Measurements from ENCODE around the gene RBBP6.

- RRBS: 4% methylated on average over 11 of the region's 38 CpGs
Measured at GRCh38 chr16:23183001-23183538, 525 bp downstream of the SCNN1G start.

GRCh38 chr16:23278085-23278488, 24.0 kb upstream of the SCNN1B start:
- RRBS: no CpG with 5 or more reads among the region's 2 CpGs

GRCh38 chr16:23279636-23280250, 22.4 kb upstream of the SCNN1B start:
- RRBS: no CpG with 5 or more reads among the region's 13 CpGs

GRCh38 chr16:23479136-23480136, 26.4 kb upstream of the COG7 start:
- RRBS: no CpG with 5 or more reads among the region's 11 CpGs

DNA sequence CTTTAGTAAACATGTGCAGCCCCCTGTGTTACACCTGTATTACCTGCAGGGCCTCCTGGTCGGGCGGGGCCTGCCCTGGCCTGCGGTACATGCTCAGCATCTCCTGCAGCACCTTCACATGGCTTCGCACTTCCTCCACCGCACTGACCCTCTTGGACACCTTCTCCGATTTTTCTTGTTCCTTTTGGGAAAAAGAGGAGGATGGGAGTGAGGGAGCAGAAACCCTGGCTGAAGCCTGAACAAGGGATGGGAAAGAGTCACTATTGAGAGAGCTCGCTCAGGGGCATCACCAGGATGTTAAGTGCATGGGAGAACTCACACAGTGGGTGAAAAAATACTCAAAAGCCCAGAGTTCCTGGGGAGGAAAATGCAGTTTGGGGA, 24.3 kb downstream of the GGA2 start:
- RRBS: no CpG with 5 or more reads among the region's 7 CpGs

DNA sequence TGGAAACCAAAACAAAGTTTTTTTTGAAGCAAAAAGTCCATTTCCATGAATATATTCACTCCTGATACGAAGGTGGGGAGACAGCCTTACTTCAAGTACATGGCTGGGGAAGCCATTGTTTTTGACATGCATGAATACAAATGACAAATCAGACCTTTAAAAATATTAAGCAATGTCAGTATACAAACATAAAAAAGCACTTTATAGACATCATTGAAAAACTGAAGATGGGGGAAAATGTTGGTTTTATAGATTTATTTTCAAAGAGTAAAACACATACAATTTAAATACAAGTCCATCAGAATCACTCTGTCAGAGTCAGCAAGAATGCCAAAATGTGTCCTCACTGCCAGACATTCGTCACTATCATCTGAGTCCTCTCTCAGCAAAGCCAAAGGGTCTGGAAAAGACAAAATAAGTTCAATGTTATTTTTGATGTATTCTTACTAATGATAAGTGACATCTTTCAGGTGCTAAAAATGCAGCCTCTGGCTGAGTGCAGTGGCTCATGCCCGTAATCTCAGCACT, 15.3 kb downstream of the NDUFAB1 start:
- RRBS: no CpG with 5 or more reads among the region's 3 CpGs

DNA sequence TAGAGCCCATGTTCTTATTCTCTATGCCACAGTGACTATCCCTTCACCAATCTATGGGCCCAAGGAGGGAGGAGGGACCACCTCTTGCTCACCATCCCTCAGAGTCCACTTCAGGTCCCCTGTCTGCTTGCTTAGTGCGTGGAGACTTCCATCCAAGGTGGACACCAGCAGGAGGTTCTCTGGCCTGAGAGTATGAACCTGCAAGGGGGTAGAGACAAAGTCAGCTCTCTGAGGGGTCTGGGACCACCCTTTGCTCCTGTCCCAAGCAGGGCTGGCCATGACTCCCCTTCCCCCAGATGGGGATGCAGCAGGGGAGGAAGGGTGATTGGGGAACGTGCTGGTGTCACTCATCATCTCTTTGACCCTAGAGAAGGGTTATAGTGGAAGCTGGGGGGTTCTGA, 2.2 kb downstream of the ERN2 start:
- RRBS: no CpG with 5 or more reads among the region's 2 CpGs

GRCh38 chr16:24035193-24035838, 199.5 kb downstream of the PRKCB start:
- RRBS: no CpG with 5 or more reads among the region's 17 CpGs

DNA sequence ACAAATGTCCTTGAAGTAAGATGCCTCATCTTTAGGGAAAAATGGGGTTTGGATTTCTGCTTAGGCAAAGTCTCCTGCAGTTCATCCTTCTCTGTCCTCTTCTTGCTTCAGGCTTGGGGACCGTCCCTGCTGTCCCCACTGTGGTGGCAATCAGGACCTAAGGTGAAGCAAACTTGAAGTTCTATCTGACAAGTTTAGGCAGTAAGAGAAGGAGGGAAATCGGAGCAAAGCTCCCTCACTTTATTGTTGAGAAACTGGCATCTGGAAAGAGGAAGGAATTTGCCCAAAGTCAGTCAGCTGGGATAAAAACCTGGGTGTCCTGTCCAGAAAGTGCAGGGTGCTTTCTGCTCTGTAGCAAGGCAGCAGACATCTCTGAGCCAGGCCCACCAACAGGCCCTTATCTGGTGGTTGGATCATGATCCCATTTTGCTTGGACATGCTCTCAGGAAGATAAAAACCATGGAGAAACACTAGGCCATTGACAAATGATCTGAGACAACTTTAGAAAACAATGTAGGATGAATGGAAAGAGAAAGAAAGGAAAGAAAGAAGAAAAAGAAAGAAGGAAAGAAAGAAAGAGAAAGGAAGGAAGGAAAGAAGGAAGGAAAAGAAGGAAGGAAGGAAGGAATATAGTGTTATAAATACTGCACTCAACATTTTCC, 39.4 kb upstream of the CACNG3 start:
- RRBS: no CpG with 5 or more reads among the region's 2 CpGs

DNA sequence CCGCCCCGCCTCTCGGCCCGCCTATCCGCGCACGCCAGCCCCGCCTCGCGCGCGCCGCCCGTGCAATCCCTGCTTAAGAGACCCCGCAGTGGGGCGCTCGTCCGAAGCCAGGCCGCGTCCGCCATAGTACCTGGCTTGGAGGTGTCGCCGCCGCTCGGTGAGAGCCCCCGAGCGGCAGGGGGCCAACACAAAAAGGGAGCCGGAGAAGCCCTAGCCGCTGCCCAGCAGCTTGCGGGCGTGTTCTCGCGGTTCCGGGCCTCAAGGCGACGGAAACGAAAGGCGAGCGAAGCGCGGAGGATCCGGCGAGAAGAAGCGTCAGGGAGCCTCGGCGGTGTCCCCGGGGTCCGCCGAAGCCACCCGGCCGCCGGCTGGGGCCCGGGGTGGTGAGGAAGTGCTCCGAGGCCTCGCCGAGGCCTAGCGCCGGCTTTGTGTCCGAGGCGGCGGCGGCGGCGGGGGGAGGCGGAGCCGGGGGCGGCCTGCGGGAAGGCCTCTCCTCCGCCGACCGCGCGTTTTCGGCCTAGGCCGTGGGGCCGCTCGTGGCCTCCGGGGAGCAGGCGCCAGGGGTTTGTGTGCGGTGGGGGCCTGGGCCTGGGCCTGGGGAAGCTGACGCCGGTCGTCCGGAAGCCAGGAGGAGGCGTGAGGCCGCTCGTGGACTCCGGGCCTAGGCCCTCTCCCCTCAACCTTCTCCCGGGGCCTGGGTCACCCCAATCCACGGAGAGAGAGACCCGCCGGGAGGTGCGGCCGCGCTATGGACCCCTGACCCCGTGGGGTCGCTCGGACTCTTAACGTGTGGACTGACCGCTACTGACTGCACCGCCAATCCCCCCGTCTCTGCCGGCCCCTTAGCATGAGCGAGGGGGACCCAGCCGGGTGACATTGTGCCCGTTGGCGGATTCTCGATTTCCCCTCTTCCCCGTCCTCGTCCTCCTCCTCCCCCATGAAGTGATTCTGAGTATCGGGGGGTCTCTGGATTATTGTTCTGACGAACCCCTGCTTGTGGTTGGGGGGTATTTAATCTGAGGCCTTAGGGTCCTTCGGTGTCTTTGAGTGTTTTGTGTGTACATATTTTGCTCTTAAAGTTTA, at the start of gene RBBP6:
TSS of gene RBBP6 (plus strand) at position 86 of the 1,083 bp plus-strand sequence.
- RRBS: 2% methylated on average over 50 of the region's 113 CpGs

DNA sequence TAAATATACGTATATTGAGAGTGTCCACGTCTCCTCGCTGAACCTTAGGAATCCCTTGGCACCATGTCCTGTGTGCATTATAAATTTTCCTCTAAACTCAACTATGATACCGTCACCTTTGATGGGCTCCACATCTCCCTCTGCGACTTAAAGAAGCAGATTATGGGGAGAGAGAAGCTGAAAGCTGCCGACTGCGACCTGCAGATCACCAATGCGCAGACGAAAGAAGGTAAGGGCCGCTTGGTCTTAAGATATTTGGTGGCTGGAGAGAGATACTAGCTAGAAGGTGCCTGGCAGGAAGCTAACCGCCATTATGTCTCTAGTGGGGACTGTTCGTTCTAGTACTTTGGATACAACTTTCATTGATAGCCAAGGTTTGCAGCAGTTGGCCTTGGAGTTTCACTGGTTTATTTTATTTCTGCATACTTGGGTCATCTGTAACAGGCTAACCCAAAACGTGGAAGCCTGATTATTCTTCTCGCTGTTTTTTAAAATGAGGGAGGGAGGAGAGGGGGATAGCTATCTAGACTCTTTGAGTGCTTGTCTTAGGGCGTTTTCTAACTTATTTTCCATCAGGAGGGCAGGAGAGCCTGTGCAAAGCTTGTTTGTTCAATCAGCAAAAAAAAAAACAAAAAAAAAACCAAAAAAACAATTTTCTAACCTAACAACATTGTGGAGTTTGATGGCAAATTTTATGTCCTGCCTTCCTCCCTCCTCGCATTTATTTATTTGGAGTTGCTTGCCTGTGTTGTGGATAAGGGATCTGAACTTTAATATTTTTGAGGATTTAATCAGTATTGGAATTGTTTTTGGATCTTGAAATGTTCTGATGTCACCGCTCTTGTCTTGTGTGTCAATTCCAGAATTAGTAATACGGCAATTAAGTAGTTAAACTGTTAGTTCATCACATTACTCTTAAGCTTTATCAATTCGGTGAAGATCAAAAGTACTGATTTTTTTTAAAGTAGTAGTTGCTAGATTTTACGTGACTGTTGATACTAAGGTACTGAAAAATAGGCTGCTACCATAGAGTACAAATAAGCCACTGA, 1.5 kb downstream of the RBBP6 start:
- RRBS: no CpG with 5 or more reads among the region's 20 CpGs

DNA sequence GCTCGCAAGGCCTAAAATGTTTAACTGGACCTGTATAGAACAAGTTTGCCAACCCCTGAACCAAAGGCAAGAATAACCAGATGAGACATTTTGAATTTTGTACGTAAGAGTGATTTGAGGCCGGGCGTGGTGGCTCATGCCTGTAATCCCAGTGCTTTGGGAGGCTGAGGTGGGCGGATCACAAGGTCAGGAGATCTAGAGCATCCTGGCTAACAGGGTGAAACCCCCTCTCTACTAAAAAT, 52.9 kb downstream of the TNRC6A start:
- RRBS: no CpG with 5 or more reads among the region's 5 CpGs

DNA sequence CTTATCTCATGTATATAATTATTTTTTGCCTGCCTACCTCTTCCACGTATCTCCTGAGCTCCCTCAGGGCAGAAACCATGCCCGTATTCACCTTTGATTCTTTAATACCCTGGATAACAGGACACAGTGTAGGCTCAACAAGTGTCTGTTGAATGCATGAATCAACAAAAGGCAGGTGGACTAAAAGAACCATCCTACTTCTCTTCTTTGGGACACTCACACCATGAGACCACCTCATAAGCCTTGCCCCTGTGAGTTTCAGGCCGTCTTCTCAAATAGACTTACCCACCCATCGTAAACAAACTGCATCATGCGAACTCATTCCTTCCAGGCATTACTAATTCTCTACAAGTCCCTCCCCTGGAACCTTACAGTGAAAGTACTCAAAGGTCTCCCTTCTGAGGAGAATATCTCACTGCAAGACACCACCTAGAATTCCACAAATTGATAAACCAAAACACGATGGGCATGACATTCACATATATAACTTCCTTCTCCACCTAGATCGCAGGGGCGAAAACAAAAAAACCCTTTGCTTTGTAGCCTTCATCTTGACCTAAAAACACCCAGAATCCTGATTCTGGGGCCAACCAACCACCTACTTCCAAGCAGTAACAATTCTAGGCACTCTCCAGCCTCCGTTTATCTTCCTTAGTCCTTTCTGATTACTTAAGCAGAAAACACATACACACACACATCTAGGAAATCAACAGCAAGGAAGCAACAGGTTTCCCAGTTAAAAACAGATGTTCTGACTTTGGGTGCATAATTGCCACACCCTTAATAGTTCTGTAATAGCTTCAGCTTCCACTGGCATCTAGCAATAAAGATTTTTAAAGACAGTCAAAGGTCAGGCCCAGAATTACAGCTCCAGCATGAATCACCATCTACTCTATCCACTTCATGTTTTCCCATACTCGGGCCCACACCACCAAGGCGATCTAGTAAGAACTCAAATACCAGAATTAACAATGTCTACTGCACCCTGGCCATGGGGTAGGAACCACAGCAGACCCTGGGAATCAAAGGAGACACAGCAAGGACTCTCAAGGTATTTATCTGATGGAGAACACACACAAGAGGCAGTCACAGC, 2.8 kb downstream of the ARHGAP17 start:
- RRBS: no CpG with 5 or more reads among the region's 11 CpGs

DNA sequence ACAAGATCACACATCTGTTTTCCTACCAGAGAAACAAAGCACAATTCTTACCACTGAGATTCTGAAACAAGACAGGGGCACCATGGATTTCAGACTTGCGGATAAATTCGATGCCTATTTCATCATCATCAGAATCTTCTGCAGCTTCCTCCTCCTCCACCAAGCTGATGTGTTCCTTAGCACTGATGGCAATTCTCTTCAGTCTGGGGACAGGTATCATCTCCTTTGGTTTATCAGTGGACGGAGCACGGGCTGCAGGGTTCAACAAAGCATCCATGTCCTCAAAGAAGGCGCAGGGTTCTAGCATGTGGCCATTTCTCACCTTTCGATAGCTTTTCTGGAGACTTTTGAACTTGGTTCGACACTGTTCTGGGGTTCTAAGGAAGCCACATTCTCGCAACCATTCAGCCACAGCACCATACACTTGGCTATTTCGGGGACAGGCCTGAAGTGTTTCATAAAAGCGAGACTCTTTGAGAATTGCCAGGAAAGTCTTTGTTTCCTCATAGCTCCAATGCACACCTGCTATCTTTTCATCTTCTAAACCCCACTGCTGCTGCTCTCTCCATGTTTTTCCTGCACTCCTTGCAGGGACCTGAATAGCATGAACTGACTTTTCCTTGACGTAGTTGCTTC, 10.9 kb downstream of the ZKSCAN2 start:
- RRBS: no CpG with 5 or more reads among the region's 11 CpGs

DNA sequence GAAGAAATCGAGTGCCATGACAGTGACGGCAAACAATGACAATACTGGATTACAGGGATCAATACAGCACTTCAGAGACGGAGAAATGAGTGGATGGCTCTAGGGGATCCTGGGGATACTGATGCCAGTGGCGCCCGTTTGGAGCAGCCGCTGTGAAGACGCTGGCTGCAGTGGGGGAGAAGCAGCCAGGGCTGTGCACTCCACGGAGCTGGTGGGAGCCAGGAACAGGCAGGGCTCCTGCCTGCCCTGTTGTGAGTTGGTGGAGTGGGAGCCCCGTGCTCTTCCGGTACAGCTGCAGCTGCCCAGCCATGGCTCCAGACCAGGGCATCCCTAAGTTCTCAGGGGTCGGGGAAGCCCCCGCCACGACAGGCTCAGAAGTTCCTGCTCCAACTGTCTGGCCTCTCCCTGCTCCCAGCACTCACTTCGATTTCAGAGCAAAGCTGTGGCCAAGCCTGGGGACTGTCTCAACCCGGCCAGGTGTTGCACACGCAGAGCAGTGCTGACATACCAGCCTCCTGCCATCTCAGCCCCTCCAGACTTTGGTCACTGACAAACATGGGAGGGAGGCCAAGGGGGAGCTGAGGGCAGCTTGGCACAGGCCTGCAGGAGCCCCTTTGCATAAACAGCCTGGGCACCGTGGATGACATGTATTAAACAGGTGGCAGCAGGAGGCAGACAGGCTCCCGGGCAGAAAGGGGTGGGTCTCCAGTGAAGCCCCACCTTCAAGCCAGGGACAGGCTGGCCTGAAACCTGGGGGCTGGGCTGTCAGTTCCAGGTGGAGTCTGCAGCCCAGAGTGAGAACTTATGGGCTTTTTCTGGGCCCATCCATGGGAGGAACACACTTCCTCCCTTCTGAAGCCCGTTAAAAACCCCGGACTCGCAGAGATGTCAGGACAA, 13.9 kb upstream of the KDM8 start:
- RRBS: no CpG with 5 or more reads among the region's 21 CpGs

GRCh38 chr16:27234922-27235859, 31.9 kb downstream of the KDM8 start:
- RRBS: no CpG with 5 or more reads among the region's 21 CpGs

GRCh38 chr16:27329867-27331194, 16.6 kb downstream of the IL4R start:
- RRBS: no CpG with 5 or more reads among the region's 11 CpGs

GRCh38 chr16:27367413-27368406, 34.3 kb upstream of the IL21R start:
- RRBS: 34% methylated on average over 5 of the region's 29 CpGs

- RRBS: 92% methylated on average over 2 of the region's 7 CpGs
Measured at GRCh38 chr16:27374150-27374661, 27.8 kb upstream of the IL21R start.

DNA sequence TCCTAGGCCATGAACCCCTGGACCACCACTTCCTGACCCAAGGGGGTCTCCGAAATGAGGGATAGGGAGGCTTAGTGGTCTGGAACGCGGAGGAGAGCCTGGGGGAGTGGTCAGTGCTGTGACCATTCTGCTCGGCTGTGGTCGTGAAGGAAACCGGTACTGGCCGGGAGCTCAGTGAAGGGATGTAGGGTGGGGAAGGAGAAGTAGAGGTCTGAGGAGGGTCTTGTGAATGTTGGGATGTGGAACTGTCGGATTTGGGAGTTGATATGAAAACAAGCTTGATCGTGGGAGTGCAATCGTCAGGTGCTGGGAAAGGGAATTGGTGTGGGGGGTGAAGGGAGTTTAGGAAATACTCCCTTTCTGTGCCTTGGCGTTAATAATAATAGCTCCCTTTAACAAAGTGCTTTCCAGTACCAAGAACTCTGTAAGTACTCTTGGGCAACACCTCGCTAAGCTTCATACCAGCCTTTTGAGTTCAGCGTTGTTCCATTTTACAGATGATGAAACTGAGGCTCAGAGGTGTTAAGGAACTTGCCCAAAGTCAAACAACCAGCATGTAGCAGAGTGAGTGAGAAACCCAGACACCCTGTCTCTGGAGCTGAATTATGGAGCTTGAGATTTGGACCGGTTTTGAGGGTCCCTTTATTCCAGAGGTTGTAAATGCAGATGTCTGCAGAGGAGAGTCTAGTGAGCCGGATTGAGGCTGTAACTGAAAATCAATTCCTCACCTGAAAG, 475 bp downstream of the KATNIP start:
- RRBS: no CpG with 5 or more reads among the region's 15 CpGs